Airway epithelial cell (primary cell): Measurements from ENCODE around the gene TRIM26.

DNA sequence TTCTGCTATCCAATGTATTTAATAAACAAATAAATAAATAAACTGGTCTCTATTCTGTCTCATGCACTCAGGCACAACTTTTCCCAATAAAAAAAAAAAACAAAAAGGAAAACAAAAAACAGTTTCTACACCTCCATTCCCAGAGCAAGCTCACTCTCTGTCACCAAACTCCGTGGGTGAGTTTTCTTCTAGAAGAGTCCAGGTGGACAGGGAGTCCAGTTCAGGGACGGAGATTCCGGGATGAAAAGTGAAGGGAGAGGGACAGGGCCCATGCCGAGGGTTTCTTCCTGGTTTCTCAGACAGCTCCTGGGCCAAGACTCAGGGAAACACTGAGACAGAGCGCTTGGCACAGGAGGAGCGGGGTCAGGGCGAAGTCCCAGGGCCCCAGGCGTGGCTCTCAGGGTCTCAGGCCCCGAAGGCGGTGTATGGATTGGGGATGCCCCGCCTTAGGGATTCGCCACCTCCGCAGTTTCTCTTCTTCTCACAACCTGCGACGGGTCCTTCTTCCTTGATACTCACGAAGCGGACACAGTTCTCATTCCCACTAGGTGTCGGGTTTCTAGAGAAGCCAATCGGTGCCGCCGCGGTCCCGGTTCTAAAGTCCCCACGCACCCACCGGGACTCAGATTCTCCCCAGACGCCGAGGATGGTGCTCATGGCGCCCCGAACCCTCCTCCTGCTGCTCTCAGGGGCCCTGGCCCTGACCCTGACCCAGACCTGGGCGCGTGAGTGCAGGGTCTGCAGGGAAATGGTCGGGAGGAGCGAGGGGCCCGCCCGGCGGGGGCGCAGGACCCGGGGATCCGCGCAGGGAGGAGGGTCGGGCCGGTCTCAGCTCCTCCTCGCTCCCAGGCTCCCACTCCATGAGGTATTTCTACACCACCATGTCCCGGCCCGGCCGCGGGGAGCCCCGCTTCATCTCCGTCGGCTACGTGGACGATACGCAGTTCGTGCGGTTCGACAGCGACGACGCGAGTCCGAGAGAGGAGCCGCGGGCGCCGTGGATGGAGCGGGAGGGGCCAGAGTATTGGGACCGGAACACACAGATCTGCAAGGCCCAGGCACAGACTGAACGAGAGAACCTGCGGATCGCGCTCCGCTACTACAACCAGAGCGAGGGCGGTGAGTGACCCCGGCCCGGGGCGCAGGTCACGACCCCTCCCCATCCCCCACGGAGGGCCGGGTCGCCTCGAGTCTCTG, 54.8 kb upstream of the HLA-A start:
- RAMPAGE, long total RNA = no peak

DNA sequence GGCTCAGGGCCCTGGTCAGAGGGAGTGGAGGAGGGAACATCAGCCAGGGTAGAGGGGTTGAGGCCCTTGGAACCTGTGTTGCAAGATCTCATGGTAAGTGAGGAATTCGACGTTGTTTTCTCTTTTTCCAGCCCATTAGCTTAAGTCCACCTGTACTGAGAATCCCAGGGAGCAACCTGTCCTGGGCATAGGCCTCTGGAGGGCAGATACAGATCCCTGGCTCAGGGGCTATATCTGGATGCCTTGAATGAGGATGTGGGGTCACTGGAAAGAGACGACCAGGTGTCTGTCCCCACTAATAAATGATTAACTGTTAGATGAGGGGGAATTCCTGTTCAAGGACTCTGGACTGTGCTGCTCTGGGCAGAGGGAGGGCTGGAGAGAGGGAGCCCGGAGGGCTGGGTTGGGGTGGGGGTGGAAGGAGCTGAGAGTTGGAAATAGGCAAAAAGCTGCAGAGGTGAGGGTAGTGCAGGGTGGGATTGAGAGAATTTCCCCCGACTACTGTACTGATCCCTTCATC, 34.3 kb upstream of the HLA-A start:
- RAMPAGE, long total RNA = no peak

- RAMPAGE, long total RNA = no peak
Observed at GRCh38 chr6:29908678-29909181, 33.6 kb upstream of the HLA-A start.

DNA sequence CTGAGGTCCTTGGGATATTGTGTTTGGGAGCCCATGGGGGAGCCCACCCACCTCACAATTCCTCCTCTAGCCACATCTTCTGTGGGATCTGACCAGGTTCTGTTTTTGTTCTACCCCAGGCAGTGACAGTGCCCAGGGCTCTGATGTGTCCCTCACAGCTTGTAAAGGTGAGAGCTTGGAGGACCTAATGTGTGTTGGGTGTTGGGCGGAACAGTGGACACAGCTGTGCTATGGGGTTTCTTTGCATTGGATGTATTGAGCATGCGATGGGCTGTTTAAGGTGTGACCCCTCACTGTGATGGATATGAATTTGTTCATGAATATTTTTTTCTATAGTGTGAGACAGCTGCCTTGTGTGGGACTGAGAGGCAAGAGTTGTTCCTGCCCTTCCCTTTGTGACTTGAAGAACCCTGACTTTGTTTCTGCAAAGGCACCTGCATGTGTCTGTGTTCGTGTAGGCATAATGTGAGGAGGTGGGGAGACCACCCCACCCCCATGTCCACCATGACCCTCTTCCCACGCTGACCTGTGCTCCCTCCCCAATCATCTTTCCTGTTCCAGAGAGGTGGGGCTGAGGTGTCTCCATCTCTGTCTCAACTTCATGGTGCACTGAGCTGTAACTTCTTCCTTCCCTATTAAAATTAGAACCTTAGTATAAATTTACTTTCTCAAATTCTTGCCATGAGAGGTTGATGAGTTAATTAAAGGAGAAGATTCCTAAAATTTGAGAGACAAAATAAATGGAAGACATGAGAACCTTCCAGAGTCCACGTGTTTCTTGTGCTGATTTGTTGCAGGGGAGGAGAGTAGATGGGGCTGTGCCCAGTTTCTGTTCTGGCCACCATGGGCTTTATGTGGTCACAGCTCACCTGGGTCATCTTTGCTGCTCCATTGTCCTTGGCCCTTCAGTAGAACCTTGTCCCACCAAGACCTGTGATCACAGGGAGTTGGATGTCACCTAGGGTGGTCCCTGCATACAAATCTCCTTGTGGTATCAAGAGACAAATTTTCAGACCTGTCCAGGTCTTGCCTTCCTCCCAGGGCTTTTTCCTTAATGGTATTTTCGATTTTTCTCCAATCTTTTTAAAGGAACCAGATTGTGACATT, 3.1 kb downstream of the HLA-A start:
- RAMPAGE, long total RNA = no peak

DNA sequence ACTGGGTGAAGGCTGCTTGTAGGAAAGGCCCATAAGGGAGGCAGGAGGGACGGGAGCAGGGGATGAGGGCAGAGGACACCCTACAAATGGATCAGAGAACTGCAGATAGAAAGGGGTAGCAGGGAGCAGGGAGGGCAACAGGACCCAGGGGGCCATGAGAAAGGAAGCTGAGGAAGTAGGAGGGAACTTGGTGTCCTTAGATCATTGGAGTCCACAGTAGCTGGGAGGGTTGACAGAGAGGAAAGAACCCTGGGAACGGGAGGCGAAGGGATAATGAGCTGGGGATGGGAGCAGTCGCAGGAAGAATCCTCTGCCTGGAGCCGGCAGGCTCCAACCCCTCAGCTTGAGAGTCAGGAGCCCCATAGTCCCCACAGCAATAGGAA, 32.5 kb downstream of the HLA-A start:
- RAMPAGE, long total RNA = no peak

- RAMPAGE, long total RNA = no peak
Observed at GRCh38 chr6:29976525-29977675, 34.6 kb downstream of the HLA-A start.

GRCh38 chr6:29980570-29981032, 38.3 kb downstream of the HLA-A start:
- RAMPAGE, long total RNA = no peak

DNA sequence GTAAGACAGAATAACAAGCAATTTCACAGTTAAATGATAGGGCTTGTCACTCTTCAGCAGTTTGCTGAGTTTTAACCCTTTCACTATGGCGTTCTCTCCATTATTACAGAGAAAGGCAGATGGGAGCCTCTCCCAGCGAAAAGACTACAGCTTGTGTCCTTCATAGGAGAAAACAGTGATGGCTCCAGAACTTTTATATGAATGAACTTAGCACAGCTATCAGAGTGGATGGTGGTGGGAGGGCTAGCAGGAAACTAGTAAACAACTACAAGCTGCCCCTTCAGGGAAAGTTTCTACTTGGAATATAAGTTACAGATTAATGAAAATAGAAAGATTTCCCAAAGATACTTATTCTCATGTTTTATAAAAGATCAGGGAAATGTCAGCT, 1.0 kb upstream of the POLR1H start:
- RAMPAGE, long total RNA = no peak

GRCh38 chr6:30062155-30062527, 1.1 kb downstream of the POLR1H start:
- RAMPAGE, long total RNA = no peak

DNA sequence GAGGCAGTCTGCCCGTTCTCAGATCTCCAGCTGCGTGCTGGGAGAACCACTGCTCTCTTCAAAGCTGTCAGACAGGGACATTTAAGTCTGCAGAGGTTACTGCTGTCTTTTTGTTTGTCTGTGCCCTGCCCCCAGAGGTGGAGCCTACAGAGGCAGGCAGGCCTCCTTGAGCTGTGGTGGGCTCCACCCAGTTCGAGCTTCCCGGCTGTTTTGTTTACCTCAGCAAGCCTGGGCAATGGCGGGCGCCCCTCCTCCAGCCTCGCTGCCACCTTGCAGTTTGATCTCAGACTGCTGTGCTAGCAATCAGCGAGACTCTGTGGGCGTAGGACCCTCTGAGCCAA, 10.3 kb upstream of the RNF39 start:
- RAMPAGE, long total RNA = no peak

- RAMPAGE, long total RNA = no peak
Observed at GRCh38 chr6:30100374-30101310, 12.2 kb downstream of the TRIM31 start.

- RAMPAGE, long total RNA = no peak
Observed at GRCh38 chr6:30143986-30144190, 7.9 kb downstream of the TRIM40 start.

- RAMPAGE, long total RNA = no peak
Observed at GRCh38 chr6:30161224-30161570, 186 bp upstream of the TRIM10 start.

- RAMPAGE, long total RNA = no peak
Observed at GRCh38 chr6:30213244-30213667, at the start of gene TRIM26. Gene TRIM26, minus strand, starts transcription at chr6:30213406.

DNA sequence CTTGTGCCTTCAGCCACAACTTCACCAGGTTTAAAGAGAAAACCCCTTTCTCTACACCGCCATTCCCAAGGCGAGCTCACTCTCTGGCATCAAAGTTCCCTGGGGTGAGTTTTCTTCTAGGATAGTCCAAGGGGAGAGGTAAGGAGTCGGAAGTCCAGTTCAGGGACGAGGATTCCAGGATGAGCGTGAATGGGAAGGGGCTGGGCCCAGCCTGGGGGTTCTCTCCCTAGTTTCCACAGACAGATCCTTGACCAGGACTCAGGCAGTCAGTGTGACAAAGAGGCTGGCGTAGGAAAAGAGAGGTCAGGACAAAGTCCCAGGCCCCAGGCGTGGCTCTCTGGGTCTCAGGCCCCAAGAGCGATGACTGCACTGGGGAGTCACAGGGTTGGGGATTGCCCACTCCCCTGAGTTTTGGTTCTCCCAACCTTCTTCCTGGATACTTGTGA, 45.9 kb upstream of the TRIM26 start:
- RAMPAGE, long total RNA = no peak

DNA sequence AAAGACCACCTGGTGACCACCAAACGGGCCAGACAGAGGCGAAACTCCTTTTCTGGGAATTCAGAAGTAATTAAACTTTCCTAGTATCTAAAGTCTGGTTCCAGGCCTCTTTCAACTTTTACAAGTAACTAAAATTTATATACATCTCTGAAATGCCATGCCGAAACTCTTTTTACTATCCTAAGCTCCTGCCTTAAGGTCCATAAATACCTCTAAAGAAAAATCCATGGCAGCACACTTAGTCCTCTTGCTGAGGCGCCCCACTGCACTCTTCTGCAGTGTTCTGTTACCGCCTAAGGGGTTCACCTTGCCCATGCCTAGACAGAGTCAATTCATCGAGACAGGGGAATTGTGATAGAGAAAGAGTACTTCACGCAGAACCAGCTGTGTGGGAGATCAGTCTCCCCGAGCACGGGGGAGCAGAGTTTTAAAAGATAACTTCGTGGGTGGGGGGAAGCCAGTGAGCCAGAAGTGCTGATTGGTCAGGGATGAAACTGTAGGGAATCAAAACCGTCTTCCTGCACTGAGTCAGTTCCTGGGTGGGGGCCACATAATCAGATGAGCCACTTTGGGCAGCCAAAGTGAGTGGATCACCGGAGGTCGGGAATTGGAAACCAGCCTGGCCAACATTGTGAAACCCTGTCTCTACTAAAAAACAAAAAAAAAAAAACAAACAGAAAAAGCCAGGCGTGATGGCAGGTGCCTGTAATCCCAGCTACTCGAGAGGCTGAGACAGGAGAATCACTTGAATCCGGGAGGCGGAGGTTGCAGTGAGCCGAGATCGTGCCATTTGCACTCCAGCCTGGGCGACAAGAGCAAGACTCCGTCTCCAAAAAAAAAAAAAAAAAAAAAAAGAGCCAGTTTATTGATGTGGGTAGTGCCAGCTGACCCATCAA, 4.3 kb upstream of the TRIM39 start:
- RAMPAGE, long total RNA = no peak

DNA sequence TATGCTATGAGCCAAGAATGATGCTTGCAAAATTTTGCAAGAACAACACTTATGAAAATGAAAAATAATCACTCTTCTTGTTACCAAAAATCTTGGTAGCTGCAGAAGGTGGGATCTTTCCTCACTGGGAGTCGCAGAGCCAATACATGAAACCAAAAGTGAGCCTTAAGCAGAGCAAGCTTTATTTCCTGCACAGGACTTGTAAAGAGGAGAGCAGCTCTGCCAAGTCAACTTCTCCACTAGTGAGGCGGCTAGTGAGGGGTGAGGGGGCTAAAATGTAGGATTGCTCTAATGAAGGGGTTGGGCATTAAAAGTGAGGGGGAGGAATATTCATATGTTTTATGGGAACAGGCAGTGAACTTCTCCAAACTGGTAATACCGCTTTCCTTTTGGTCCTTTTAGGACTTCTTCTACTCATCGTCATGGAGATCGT, 1.6 kb upstream of the HLA-E start:
- RAMPAGE, long total RNA = no peak

- RAMPAGE, long total RNA = no peak
Observed at GRCh38 chr6:30489630-30490538, 575 bp downstream of the HLA-E start.

DNA sequence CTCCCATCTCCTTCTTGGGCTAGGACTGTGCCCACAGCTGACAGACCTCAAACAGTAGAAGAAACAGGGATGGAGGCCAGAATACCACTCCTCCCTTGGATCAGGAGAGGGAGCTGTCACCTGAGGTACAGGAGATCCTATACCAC, 1.1 kb downstream of the HLA-E start:
- RAMPAGE, long total RNA = no peak

DNA sequence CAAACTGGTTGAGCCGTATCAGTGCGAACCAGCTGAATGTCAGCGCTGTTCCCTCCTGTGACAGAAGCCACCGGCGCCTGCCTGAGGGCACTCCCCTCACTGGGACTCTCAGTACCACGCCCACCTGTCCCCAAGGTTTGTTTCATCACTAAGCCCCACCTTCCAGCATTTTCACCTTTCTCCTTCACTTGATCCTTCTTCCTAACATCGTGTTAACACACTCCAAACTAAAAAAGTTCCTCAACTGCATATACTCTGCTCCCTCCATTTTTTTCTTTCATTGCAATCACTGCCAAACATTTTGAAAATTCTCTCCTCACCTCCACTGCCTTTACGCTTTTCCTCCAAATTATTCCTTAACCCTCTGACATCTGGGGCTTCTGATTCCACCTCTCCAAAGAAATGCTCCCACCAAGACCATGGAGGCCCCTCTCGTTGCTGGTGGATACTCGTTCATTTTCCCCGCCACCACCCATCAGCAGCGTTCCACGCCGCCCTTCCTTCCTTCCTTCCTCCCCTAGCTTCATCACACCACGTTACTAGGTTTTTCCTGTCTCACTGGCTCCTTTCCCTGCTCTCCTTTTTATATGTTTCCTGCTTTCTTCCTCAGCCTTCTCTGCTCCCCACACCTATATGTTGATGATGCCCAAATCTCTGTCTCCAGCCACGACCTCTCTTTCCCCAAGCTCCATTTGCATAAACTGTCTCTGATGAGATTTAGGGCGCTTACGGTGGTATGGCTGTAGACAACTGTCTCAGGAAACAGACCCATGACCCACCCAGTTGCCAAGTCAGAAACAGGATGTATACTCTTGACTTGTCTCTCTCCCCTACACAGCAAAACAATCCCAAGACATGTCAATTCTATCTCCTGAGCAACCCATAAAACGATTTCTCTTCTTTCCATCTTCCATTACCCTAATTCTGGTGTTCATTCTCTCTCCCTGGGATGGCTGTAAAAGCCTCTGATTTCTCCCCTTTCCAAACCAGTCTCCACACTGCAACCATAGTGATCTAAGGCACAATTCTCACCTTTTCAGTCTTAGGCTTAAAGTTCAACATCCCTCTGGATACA, 14.2 kb downstream of the GNL1 start:
- RAMPAGE, long total RNA = no peak